ENCODE data around the genes ZNF511 and CYP2E1.

DNA sequence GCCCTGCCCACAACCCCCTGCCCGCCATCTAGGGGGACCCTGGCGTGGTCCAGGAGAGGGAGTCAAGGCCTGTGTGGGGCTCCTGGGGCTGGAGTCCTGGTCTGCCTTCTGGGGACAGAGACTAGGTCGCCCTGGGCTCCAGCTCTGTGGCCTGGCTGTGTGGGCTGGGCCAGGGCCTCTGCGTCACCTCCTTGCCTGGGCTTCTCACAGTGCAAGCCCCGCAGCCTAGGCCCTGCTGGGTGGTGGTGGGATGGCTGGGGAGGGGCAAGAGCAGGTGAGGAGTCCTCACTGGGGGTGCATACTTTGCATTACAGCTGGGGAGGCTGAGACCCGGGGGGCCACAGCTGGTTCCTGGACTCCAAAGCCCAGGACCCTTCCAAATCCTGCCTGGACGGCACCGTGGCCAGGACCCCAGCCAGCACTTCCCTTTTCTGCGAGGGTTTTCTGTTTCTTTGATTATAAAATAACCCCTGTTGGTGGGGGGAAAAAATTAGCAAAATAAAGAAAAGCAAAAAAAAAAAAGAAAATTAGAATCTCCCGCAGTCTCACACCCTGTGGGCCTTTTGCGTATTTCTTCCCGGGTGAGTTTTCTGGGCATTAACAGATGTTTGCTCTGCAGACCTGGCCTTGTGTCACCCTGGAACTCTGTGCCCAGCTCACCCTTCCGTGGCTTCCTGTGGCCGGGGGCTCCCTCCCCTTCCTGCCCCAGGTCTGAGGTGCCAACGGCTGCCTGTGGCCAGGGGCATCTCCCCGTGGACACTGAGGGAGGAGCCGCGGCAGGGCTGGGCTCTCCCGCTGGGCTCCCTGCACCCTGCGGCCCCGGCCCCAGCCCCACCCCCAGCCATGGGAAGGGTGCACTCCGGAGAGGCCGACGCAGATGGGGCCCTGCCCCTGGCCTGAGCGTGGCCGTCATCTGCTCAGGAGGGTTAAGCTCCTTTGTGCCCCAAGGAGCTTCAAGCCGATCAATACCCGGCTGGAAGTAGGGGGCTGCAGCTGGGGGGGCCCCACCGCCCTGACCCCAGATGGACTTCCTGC lies 23.8 kb downstream of the PWWP2B start:
- PRO-cap: unidirectional peak, minus-strand start at position 110 of the sequence; bidirectional peak, plus-strand start at position 876 of the sequence, minus-strand start at position 761 of the sequence

GRCh38 chr10:132520404-132520867 lies 17.2 kb upstream of the INPP5A start:
- PRO-cap: no peak

- PRO-cap: no peak
Observed at GRCh38 chr10:132691398-132692562, 94.2 kb downstream of the NKX6-2 start.

- PRO-cap: bidirectional peak, plus-strand start at chr10:132962517, minus-strand start at chr10:132962227
Observed at GRCh38 chr10:132961935-132962651, 19.7 kb upstream of the CFAP46 start.

DNA sequence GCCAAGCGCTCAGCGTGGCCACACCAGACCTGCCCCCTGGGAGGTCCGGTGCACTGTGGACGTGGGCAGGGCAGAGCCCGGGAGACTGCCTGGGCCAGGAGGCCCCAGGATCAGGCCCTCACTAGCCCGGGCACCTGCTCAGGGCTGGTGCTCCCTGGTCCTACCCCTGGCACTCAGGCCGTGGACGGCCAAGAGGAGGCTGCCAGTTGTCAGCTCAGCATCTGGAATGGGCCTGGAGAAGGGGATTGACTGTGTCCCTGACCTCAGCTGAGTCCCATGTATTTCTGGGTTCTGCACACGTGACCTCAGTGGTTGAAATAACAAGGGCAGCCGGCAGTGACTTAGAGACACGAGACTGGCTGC lies 29.7 kb downstream of the ADGRA1 start:
- PRO-cap: no peak

GRCh38 chr10:133117783-133118212 lies 30.1 kb downstream of the ADGRA1 start:
- PRO-cap: no peak

GRCh38 chr10:133153887-133154227 lies 6.2 kb upstream of the KNDC1 start:
- PRO-cap: no peak

GRCh38 chr10:133162581-133162820 lies 2.5 kb downstream of the KNDC1 start:
- PRO-cap: no peak

DNA sequence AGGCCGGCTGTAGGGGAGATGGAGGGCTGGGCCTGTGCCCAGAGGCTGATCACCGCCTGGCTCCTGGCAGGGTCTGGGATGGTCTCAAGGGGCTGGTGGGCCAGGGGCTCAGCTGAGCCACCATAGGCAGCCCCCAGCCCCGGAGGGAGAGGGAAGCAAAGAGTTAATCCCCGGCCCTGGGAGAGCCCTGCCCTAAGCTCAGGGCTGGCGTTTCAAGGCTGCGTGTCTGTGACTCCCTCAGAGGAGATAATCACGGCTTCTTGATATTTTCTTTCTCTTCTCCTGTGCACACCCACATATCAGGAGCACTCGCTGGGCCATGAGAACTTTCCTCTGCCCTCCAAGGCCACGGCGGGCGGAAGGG lies 16.7 kb downstream of the VENTX start:
- PRO-cap: no peak

- PRO-cap: no peak
Observed at GRCh38 chr10:133300550-133301311, 7.9 kb downstream of the TUBGCP2 start.

DNA sequence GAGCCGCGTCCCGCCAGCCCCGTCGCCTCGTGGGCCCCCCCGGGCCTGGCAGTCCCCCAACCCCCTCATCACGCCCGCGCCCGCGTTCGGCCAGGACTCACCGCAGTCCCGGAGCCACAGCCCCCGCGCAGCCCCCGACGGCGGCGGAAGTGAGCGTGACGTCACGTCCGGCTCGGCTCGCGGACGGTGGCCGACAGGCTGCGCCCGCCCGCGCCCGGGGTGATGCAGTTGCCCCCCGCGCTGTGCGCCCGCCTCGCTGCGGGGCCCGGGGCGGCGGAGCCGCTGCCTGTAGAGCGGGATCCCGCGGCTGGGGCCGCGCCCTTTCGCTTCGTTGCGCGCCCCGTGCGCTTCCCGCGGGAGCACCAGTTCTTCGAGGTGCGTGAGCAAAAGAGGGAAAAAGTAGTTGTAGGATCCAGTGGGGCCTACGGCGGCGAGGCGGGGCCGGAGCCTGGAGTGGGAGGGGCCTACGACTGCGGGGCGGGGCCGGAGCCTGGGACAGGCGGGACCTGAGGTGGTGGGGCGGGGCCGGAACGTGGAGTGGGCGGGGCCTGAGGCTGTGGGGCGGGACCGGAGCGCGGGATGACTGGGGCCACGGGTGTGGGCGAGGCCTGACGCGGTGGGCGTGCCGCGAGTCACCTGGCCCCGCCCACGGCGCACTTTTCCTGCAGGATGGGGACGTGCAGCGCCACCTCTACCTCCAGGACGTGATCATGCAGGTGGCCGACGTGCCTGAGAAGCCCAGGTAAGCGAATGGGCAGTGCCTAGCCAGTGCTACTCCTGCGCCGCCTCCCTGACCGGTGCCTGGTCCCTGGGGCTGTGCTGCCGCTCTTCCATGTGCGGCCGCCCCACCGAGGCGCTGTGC lies at the start of gene ZNF511:
Gene ZNF511 (plus strand): TSS at position 193 of the 862 bp plus-strand sequence.
- PRO-cap: bidirectional peak, plus-strand start at position 268 of the sequence, minus-strand start at position 151 of the sequence; bidirectional peak, plus-strand start at position 711 of the sequence, minus-strand start at position 377 of the sequence

GRCh38 chr10:133335342-133336188 lies 1.1 kb downstream of the CALY start:
- PRO-cap: no peak

- PRO-cap: no peak
Observed at GRCh38 chr10:133350707-133351272, 3.6 kb downstream of the PRAP1 start.

DNA sequence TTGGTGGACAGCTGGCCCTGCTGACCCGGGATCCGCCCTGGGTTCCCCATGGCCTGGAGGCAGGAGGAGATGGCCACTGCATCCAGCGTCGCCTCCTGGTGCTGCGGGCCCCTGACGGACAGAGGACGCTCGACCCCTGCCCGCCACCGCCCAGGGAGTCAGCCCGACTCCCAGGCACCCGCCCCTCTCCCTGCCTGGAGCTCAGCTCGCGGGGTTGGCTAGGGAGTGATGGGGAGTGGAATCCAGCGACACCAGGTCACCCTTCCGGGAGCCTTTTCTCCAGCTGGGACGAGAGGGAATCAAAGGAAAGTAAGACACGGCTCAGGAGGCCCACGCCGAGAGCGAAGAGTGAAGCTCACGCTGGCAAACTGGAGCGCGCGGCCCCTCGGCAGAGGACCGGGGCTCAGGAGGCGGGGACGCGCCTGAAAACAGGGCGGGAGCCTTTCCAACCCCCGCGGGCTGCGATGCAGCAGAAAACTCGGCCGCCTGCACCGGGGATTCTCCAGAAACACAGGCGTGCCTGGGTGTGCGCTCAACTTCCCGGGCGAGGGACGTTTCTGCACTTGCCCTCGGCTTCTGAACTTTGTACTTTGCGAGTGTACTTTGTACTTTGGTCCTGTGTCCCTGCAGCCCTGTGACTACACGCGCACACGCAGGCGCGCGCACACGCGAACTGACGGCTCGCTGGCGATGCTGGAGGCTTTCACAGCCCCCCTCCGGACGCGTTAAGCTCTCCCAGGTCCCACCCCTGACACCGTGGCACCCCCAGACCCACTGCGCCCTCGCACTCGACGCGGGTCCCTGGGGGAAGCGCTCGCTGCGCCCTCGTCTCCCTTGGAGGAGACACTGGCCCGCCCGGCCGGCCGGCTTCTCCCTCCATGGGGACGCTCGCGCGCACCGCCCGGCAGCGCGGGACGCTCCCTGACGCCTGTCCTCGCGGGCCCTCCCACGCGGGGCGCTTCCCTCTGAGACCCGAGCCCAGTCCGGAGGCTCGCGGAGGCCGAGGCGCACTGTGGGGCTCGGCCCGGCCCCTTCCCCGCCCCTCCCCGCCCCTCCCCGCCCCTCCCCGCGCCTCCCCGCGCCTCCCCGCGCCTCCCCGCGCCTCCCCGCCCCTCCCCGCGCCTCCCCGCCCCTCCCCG lies 688 bp upstream of the PAOX start:
- PRO-cap: bidirectional peak, plus-strand start at position 665 of the sequence, minus-strand start at position 578 of the sequence; bidirectional peak, plus-strand start outside the sequence, minus-strand start at position 957 of the sequence

DNA sequence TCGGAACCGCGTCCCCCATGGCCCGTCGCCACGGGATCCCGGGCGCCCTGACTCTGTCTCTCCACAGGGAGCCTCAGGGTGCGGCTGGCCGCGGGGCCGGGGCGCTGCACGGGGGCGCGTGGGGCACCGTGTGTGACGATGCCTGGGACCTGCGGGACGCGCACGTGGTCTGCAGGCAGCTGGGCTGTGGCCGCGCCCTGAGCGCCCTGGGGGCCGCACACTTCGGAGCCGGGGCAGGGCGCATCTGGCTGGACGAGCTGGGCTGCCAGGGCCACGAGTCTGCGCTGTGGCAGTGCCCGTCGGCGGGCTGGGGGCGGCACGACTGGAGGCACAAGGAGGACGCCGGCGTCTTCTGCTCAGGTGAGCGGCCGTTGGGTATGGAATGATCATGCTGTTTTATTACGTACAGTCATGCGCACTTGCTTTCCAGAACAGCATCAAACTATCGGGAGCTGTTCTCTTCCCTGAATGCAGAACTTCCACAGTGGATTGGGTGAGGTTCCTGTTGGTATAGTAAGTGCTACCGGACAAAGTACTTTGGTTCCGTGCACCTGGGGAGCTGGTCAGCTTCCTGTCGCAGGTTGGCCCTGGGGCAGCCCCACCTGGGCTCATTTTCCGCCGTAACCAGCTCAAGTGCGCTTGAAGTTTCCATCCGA lies 6.2 kb downstream of the SCART1 start:
- PRO-cap: no peak

- PRO-cap: no peak
Observed at GRCh38 chr10:133465463-133465922, 11.7 kb downstream of the SCART1 start.

DNA sequence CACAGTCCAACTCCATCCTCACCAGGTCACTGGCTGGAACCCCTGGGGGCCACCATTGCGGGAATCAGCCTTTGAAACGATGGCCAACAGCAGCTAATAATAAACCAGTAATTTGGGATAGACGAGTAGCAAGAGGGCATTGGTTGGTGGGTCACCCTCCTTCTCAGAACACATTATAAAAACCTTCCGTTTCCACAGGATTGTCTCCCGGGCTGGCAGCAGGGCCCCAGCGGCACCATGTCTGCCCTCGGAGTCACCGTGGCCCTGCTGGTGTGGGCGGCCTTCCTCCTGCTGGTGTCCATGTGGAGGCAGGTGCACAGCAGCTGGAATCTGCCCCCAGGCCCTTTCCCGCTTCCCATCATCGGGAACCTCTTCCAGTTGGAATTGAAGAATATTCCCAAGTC lies at the start of gene CYP2E1:
Gene CYP2E1 (plus strand): TSS at position 205 of the 404 bp plus-strand sequence.
- PRO-cap: no peak

GRCh38 chr10:133538614-133538990 lies 11.4 kb downstream of the CYP2E1 start:
- PRO-cap: no peak

All from gallbladder (tissue), 1 donor.